Neural progenitor cell (in vitro differentiated cells): Measurements from ENCODE around the genes MMP8, CARD18 and AASDHPPT.

GRCh38 chr11:102426568-102427077 lies 25.9 kb downstream of the TMEM123 start:
- RAMPAGE, long total RNA, result no peak

- RAMPAGE, long total RNA, result no peak
Measured at GRCh38 chr11:102429347-102430664, 22.8 kb downstream of the TMEM123 start.

DNA sequence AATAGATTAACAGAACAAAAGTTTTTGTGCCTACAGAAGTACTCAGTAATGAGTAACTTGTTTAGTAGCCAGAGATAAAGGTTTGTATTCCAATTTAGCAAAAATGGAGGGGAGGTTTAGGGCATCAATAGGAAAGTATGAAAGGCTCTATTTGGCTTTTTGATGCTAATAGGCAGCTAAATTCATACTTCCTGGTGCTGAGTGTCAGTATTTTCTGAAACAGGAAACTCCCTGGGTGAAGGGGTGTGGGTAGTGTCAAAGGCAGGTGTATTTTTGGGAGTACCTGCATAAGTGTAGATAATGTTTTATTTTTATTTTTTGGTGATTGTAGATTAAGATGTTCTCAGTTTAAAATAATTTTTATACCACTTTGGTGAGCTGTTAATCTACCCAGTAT lies 29.3 kb upstream of the MMP7 start:
- RAMPAGE, long total RNA, result no peak

- RAMPAGE, long total RNA, result no peak
Measured at GRCh38 chr11:102560258-102561255, 30.0 kb upstream of the MMP7 start.

- RAMPAGE, long total RNA, result no peak
Measured at GRCh38 chr11:102724619-102725112, at the start of gene MMP8. MMP8 (minus strand) TSS chr11:102724954.

DNA sequence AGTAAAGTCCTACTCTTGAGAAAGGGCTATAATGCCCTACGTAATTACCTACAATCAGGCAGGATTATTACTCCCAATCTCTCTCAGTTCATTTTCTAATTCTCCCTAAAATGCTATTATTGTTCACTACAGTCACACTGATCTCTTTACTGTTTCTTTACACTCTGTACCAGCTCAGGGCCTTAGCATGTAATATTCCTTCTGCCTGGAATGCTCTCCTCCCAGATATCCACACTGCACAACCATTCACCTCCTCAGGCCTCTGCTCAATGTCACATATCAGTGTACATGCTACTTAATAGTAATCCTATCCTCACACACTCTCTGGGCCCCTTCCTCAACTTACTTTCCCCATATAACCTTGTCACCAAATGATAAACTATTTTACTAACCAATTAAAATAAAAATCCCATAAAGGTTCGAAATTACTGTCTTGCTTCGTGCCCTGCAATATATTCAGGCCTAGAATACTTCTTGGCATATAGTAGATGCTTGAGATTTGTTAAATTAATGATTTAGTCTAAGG lies 35.7 kb downstream of the DCUN1D5 start:
- RAMPAGE, long total RNA, result no peak

DNA sequence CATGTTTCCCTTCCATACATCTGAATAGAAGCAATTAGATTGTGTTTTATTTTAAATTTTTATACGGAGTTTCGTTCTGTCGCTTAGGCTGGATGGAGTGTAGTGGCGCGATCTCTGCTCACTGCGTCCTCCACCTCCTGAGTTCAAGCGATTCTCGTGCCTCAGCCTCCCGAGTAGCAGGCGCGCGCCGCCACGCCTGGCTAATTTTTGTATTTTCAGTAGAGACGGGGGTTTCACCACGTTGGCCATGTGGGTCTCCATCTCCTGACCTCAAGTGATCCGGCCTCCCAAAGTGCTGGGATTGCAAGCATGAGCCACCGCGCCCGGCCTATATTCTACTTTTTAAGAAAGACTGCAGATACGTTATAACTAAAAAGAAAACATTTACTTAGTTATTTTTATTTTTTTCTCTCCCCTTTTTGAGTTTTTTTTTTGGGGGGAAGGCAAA lies 781 bp downstream of the DYNC2H1 start:
- RAMPAGE, long total RNA, result no peak

DNA sequence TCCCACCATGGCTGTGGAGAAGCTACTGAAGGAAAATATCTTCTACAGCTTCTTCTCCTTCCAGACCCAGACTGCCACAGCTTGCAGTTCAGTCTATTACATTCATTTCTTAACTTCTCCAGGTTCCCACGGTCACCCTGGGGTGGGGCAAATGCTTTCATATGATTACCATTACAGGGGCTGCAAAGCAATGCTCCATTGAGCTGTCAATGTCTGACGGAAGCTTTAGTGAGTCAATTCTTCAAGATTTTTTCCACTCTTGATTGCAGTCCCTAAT lies 233.4 kb upstream of the DDI1 start:
- RAMPAGE, long total RNA, result no peak

DNA sequence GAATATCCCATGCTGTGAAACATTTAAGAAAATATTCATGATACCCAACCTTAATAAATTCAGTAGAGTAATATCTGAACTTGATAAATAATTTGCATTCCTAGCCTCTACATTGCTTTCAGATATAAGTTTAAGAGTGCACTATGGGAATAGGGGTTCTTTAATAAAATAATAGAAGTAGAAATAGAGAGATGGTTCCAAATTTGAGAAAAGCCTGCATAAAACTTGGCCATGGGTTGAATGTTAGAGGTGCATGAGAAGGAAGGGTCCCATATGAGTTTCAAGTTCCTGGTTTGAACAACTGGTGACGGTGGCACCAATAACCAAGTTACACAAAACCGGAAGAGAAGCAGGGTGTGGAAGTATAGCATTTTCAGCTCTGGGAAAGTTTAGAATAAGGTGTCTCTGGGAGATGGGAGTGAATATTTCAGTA lies 2.5 kb downstream of the CASP1 start:
- RAMPAGE, long total RNA, result no peak

- RAMPAGE, long total RNA, result no peak
Measured at GRCh38 chr11:105139562-105139965, at the start of gene CARD18. CARD18 (minus strand) TSS chr11:105139769.

DNA sequence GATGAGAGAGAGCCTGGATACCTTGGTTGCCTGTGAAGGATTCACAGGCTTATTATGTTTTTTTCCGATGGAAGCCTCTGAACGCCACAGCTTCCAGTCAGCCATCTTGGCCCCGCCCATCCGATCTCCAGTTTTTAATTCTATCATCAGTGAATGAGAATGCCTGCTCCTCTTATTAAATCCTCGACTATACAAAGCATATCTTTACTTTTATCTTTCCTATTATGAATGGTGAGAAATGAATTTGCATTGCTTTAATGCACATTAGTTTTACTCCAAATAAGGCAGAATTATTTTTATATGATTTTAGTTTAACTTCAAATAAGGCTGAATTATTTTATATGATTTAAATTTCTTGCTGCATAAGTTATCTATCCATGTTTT lies 61.1 kb downstream of the MSANTD4 start:
- RAMPAGE, long total RNA, result no peak

DNA sequence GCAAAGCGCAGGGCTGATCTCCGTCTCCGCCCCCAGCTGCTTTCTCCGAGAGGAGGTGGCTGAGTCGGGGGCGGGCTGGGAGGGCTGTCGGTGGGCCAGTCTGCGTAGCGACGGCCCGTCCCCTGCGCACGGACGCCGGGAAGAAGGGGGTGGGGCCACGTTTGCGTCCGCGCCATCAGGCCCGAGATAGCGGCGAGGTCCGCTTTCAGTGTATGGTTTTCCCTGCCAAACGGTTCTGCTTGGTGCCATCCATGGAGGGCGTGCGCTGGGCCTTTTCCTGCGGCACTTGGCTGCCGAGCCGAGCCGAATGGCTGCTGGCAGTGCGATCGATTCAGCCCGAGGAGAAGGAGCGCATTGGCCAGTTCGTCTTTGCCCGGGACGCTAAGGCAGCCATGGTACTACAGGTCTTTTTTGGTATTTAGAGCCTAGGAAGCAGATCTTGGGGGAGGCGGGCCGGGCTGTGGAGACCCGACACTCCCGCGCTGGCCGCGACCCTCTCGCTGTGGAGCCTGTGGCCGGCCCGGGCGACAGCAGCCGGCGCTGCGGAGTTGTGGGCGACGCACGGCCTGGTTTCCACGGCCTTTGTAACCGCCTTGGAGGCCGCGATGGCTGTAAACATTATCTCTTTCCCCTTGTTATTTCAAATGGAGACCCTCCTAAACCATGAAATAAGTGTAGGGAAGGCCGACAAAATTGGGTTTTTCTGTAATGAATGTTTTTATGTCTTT lies at the start of gene AASDHPPT:
AASDHPPT (plus strand) TSS at position 164 of the 728 bp plus-strand sequence.
- RAMPAGE, long total RNA, result start-site peak on the plus strand centred at position 162 of the sequence, 34 bp wide, 319 and 198 reads in 2 replicates

GRCh38 chr11:107504345-107505120 lies 46.9 kb upstream of the CWF19L2 start:
- RAMPAGE, long total RNA, result no peak

DNA sequence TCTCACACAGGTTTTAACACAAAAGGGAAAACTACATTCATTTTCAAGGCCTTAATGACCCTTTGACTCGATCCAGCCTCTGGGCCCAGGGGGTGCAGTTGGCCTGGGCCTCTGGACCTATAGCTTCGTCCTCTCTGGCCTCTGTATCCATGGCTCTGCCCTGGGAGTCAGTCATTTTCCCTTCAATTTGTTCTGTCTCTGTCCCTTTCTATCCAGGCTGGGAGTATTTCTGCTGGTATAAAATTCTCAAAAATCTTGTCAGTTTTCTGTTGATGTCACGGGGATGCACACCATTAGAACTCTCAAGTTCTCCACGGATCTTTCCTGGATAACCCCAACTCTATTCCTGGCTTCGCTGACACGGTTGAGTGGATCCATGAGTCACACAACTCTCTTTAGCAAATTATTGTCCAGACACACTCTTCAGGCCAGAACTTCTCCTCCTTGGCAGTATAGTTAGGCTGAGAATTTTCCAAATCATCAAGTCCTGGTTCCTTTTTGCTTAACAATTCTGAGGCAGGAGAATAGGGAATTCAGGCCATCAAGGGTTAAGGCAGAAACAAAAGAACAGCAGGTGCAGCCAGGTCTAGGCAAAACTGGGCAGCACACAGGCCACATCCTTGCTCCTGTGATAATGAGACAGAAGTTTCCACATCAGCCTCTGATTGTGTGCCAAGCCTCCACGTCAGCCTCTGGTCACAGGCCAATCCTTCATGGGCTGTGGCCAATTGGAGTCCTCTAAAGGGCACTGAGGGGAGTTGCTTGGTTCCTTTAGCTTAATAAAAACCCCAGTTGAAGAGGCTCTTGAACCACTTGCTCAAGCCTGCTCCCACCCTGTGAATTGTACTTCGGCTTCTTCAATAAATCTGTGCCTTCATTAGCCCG lies 5.8 kb upstream of the ACAT1 start:
- RAMPAGE, long total RNA, result no peak

DNA sequence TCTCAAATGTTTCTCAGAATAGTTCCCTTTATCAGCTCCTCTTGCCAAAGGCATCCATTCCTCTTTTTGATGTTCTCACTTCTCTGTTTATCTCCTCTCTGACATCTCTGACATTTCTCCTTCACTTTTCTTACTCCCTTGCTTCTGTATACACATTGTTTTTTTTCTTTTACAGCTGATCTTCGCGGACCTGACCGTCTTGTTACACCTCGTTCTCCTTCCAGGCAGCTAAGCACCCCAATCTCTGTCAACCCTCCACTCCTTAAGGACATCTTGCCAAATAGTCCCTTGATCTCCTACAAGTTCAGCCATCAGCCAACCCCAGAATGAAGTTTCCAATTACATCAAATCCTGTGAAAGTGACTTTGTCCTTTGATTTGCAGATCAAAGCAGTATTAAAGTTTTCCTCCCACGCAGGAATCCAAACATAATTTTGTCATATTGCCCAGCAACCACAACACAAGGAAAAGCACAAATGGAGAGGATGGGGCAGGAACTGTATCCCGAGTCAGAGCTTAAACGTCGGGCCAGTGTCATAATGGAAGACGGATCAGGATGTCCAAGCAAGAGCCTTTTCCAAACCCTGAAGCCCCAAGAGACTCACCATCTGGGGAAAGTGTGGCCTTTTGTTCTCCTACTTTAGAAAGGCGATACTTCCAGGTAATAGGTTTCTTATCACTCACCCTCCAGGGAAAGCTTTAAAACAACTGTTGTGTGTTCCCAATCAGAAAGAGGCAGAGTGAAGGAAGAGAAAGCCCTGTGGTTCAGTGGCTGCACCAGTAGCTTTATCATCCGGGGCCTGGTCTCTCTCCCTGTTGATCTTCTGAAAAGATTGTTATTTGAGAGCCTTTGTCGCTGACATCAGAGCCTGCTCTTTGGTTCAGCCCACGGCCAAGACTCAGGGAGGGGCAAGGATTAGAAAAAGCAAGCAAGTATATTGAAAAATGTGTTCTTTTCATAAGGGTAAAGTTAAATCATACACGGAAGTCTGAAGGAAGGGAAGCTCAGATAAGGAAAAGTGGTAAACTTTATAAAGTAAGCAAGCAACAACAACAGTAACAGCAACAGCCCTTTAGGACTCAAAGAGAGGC lies 41.8 kb downstream of the EXPH5 start:
- RAMPAGE, long total RNA, result no peak

- RAMPAGE, long total RNA, result no peak
Measured at GRCh38 chr11:108586647-108587052, 6.9 kb downstream of the EXPH5 start.

- RAMPAGE, long total RNA, result no peak
Measured at GRCh38 chr11:108857434-108857777, 192.5 kb downstream of the DDX10 start.

- RAMPAGE, long total RNA, result no peak
Measured at GRCh38 chr11:110093463-110093631, 155 bp downstream of the ZC3H12C start.

DNA sequence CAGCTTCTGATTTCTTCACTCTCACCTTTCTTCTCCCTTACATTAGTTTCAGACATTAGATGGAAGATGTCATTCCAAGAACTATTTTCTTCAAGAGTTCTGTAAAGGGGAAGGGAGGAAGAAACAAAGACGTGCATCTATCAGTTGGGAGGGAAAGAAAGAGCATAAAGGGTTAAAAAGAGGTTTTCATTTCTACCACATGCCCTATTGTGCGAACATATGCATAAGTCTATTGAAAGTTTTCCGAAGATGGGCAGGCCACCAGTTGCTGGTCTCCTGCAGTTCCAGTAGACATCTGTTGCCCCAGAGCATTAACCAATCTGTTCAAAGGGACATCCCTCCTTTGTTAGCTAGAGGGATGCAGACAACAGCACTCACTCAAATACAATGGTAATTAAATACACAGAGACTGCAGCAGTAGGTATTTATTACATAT lies 38.5 kb downstream of the ZC3H12C start:
- RAMPAGE, long total RNA, result no peak

- RAMPAGE, long total RNA, result no peak
Measured at GRCh38 chr11:110257571-110258328, 38.7 kb downstream of the RDX start.